ENCODE measurements around the genes RAB1B, RIN1 and ACTN3.

DNA sequence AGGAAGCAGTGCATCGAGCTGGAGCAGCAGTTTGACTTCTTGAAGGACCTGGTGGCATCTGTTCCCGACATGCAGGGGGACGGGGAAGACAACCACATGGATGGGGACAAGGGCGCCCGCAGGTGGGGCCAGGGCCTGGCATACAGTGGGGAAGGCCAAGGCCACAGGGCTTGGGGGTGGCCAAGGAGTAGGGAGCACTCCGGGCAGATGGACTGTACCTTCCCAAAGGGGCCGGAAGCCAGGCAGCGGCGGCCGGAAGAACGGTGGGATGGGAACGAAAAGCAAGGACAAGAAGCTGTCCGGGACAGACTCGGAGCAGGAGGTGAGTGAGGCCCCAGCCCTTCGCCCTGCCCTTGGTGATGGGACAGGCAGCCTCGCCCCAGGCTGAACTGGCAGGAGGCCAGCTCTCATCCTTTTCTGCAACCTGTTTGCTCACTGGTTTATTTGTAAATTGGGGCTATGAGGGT lies 1.1 kb downstream of the DRAP1 start:
- PRO-cap: no peak
- RAMPAGE, long total RNA: no peak

DNA sequence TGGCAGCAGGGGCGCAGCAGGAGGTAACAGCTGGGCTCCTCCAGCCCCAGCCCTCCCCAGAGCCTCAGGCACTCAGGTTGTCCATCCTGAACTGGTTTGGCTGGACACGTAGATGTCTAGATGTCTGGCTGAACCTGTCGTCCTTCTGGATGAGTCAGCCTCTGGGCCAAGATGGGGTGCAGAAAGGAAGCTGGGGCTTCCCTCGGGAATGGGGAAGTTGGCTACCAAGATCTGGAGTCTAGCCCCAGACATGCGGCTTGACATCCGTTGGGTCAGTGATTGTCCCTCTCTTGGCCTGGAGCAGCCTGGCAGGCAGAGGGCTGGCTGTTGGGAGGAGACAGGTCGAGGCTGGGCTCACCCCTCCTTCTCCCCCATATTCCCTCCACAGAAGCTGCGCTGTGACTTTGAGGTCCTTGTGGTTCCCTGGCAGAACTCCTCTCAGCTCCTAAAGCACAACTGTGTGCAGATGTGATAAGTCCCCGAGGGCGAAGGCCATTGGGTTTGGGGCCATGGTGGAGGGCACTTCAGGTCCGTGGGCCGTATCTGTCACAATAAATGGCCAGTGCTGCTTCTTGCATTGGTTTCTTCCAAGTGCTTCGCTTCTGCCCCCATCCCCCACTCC lies 1.2 kb downstream of the CST6 start:
- PRO-cap: no peak
- RAMPAGE, long total RNA: no peak

DNA sequence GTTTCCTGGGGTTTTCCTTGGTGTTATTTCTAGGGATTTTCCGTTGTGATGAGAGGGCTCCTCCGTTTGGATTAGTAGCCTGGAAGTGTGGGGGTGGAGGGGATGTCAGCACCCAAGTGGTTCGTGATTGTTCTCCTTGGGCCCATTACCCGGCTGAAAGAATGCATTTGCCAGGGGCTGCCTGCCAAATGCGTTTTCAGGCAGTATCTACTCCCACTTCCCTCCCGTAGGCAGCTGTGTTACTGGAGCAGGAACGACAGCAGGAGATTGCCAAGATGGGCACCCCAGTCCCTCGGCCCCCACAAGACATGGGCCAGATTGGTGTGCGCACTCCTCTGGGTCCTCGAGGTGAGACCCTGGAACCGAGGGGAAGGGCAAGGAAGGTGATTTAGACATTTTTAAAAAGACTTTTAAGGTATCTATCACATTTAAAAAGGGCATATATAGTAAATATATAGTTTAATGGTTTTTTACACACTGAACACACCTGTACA lies 4.5 kb downstream of the SF3B2 start:
- PRO-cap: no peak
- RAMPAGE, long total RNA: no peak

DNA sequence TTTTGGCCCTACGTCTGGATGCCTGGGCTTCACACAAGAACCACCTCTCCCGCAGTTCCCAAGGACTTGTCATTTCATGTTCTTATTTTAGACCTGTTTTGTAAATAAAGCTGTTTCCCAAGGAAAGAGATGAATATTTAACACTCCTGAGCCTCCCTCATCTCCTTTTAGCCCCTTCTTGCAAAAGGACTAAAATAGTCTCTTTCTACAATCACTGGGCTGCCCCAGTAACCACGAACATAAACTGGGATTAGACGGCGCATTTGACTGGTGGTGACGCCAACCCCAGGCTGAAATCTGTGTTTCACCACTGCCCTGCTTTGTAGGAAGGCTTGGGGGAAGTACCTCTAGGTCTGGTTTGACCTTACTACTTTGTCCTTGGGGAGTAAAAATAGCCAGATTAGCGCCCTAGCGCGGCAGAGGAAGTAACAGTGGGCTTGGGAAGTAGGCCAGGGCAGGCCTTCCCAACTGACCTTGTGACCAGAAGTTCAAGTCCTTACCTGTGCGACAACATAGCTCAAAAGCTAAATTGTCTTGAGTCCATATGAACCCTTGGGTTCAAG lies 1.2 kb upstream of the PACS1 start:
- PRO-cap: no peak
- RAMPAGE, long total RNA: no peak

- PRO-cap: no peak
- RAMPAGE, long total RNA: no peak
Measured at GRCh38 chr11:66137336-66137733, 67.3 kb downstream of the PACS1 start.

GRCh38 chr11:66246910-66247229 lies 10.6 kb upstream of the KLC2 start:
- PRO-cap: no peak
- RAMPAGE, long total RNA: no peak

DNA sequence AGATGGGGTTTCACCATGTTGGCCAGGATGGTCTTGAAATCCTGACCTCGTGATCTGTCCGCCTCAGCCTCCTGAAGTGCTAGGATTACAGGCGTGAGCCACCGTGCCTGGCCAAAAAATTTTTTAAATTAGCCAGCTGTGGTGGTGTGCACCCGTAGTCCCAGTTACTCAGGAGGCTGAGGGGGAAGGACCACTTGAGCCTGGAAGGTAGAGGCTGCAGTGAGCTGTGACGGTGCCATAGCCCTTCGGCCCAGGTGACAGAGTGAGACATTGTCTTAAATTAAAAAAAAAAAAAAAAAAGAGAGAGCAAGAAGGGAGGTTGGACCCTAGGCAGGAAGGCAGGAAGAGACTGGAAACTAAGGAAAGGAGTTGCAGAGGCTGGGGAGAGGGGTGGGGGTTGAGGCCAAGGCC lies 3.3 kb downstream of the KLC2 start:
- PRO-cap: no peak
- RAMPAGE, long total RNA: no peak

DNA sequence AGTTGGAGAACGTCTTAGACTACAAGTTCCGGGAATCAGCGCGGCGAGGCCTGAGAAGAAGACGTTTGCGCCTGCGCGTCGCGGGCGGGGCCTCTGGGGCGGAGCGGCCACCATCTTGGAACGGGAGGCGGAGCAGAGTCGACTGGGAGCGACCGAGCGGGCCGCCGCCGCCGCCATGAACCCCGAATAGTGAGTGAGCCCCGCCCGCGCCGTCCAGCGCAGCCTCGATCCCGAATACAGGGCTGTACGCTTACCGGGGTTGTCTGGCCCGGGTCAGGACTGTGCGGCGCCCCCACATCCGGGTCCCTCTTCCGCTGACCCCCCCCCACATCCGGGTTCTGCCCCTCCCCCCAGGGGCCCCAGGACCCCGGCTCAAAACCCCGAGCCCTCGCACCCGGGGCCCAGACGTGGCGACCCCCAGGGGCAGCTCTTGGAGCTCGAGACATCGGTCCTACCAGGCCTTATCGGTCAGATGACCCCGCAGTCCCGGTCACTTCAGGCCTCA lies at the start of gene RAB1B:
RAB1B (plus strand) TSS at position 135 of the 505 bp plus-strand sequence.
- PRO-cap: bidirectional peak, plus-strand start at position 135 of the sequence, minus-strand start outside the sequence
- RAMPAGE, long total RNA: start-site peak on the plus strand centred at position 125 of the sequence, 41 bp wide, 492 and 415 reads in 2 replicates

DNA sequence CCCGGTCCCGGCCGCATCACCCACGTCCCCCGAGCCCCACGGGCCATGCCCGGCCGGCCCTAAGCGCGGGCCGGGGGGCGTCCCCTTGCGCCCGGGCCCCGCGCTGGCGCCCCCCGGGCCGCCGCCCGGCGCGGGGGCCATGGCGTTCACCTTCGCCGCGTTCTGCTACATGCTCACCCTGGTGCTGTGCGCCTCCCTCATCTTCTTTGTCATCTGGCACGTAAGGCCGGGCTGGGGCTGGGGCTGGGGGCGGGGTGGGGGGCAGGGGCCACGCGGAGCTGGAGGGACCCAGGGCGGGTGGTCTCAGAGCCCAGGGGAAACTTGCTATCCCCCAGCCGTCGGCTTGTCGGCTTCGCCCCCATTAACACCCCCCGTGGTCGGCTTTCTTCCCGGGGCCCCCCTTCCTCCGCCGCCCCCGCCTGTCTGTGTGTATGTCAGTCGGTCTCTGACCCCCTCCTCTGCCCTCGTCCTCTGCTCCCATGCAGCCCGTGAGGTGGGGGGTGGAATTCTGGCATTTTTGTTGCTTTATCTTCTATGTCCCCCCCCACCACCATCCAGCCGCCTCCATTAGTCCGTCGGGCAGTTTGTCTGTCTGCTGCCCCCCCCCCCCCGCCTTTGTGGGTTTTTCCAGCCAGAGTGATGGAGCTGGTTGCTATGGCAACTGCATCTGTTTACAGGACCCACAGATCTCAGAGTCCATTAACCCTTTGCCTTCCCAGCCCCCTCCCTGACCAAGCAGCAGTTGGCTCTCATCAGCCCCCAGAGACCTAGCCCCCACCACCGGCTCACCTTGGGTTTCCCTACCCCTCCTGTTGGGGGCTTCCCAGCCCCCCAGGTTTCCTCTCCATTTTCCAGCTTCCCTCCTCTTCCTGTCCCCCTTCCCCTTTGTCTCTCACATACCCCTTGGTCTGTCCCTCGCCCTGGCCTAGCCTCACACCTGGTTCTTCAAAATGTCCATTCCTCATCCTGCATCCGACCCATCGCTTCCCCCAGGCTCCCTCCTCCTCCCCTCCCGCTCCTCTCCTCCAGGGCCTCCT lies 661 bp downstream of the CNIH2 start:
- PRO-cap: no peak
- RAMPAGE, long total RNA: no peak

DNA sequence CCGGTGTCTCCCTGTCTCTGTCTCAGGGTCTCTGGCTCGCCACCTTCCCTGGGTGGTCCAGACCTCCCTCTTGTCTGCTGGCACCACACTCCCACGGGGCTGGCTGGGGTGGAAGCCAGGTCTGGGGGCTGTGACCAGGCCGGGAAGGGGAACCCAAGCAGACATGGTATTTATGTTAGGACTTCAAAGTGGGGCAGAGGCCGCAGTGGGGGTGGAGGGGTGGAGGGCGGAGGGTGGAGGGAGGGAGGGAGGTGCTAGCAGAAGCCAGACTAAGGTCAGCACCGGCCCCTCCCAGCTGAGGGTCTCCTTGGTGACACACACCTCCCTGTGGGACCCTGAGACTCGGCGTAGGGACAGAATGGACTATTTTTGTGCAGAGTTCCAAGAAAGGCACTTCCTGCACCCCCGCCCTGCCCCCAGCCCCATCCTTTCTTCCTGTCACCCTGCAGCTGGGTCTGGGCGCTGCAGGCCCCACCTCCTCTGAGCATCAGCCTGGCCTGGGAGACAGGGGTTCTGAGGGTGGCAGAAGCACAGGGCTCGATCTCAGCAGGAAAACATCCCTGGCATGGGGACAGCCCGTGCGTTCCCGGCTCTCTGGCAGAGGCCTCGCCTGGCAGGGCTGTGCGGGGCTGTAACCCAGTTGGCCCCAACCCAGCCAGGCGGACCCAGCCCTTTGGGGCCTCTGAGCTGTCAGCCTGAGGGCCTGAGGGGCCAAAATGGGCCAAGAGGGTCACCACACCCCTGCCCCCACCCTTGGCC lies 9.5 kb upstream of the CD248 start:
- PRO-cap: no peak
- RAMPAGE, long total RNA: no peak

DNA sequence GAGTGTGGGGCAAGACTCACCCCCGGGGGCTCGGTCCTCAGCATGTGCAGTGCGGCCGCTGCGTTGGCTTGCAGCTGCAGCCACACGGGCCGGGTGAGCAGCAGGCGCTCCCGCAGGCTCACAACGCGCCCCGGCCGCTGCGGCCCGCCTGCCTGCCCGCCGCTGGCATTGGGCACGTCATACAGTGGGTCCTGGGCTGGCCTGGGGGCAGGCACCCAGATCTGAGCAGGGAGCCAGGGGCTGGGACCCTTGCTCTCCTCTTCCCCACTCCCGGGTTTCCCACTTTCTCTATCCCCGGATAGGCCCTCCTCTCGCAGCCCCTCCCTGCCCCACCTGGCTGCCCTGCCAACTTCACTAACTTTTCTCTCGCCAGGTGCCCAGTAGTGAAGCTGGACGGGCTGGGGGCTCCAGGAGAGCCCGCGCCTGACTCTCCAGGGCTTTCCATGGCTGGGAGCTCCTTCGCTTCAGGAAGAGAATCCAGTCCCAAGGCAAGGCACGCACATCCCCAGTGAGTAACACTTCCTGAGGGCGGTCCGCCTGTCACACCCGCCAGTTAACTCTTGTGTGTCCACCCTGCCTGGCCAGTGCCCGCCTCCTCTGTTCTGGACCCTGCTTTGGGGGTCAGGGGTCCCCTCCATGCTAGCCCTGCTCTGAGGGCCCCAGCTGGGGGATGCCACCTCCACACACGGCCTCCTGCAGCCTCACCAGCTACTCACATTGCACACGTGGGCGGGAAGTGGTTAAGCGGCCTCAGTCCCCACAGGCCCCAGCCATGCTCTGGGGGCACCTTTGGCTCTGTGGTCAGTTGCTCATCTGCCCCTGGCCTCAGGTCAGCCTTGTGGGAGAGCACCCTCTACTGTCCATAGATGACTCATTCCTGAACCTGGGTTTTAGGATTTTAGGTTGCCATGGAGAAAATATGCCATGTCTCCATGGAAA lies at the start of gene RIN1:
RIN1 (minus strand) TSS at position 477 of the 939 bp plus-strand sequence.
- PRO-cap: unidirectional peak, minus-strand start at position 445 of the sequence
- RAMPAGE, long total RNA: no peak

DNA sequence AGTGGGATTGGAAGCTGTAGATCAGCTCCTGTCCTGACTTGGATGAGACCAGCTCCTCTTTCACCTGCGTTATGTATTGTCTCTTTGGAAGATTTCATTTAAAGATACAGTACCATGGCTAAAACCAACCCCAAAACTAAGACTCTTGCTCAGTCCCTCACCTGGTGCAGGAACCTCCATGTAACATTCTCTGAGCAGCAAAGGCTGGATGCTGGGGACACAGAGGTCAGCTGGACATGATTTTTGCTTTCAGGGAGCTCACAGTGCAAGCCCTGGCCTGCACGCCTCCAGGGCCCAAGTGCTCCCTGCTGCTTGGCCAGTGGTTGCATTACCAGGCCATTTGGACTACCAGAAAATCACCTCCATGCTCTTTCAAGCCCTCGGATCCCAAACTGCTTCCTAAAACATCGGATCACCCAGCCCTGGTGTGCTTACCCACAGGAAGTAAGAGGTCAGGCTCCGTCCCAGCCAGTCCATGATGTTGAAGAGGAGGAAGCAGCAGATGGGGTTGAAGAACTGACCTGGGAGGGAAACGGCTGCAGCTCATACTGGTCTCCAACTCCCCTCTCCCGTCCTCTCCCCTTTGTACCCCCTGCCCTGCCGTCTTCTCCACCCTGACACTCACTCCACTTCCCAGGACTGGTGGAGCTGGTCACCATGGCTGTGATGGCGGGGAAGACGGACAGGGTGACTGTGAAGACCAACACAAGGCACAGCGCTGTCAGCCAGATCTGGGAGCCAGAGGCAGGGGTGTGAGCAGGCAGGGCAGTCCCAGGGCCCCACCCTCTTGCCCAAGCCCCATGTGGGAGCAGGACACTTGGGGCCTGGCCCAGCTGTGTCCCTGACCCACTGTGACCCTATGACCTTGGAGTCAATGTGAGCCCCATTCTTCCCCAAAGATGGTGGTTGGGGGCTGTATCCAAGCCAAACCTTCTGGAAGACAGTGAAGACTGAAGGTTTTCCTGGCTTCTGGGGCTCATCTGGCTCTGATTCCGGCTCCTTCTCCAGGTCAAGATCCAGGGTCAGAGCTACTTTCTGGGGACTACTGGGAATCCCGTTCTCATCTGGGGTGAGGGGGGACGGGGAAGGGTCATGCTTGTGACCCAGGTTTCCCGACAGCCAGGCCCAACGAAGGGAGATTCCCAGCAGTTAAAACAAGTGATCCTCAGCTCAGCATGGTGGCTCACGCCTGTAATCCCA lies 5.7 kb downstream of the SLC29A2 start:
- PRO-cap: no peak
- RAMPAGE, long total RNA: no peak

DNA sequence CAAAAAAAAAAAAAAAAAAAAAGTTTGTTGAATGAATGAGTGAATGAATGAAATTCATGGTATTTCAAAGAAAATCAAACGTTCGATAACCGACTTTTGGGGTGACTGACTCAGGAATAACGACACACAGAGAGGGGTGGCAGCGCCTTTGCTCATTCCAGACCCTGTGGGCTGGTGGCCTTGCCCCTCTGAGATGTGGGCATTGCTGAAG lies 797 bp downstream of the SLC29A2 start:
- PRO-cap: no peak
- RAMPAGE, long total RNA: no peak

DNA sequence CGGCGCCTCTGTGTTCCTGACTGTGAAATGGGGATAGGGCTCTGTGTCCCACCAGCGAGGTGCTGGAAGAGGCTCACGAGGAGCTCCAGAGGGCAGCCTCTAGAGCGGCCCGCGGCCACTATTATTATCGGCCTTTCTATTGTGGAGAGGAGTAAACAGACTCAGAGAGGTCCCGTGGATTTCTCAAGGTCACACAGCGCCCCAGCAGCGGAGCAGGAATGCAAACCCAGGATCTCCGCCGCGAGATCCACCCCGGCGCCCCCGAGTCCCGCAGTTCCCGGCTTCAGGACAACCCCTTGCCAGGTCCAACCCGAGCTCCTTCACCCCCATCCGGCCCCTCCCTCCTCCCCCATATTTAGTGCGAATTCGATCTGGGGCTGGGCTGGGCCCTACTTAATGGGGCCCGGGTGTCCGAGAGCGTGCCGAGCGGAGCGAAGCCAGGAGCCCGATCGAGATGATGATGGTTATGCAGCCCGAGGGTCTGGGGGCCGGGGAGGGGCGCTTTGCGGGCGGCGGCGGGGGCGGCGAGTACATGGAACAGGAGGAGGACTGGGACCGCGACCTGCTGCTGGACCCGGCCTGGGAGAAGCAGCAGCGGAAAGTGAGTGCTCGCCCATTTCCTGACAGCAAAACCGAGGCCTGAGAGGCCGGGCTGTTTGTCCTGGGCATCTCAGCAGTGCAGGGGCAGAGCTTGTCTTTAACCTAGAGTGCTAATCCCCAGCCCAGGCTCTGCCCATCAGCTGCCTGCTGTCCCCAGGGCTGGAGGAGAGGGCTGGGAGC lies at the start of gene ACTN3:
ACTN3 (plus strand) TSS at position 420 of the 780 bp plus-strand sequence.
- PRO-cap: bidirectional peak, plus-strand start at position 420 of the sequence, minus-strand start at position 285 of the sequence
- RAMPAGE, long total RNA: no peak

DNA sequence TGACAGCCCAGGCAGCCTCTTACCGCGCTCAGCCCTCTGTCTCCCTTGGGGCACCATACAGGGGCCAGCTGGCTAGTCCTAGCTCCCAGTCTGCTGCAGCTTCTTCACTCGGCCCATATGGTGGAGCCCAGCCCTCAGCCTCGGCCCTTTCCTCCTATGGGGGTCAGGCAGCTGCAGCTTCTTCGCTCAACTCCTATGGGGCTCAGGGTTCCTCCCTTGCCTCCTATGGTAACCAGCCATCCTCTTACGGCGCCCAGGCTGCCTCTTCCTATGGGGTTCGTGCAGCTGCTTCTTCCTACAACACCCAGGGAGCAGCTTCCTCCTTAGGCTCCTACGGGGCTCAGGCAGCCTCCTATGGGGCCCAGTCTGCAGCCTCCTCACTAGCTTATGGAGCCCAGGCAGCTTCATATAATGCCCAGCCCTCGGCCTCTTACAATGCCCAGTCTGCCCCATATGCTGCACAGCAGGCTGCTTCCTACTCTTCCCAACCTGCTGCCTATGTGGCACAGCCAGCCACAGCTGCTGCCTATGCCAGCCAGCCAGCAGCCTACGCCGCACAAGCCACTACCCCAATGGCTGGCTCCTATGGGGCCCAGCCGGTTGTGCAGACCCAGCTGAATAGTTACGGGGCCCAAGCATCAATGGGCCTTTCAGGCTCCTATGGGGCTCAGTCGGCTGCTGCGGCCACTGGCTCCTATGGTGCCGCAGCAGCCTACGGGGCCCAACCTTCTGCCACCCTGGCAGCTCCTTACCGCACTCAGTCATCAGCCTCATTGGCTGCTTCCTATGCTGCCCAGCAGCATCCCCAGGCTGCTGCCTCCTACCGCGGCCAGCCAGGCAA lies 8.5 kb downstream of the RBM14 start:
- PRO-cap: no peak
- RAMPAGE, long total RNA: no peak

- PRO-cap: no peak
- RAMPAGE, long total RNA: no peak
Measured at GRCh38 chr11:66632814-66633417, 5.6 kb upstream of the RBM4 start.

- PRO-cap: no peak
- RAMPAGE, long total RNA: no peak
Measured at GRCh38 chr11:66641866-66642168, 3.3 kb downstream of the RBM4 start.

DNA sequence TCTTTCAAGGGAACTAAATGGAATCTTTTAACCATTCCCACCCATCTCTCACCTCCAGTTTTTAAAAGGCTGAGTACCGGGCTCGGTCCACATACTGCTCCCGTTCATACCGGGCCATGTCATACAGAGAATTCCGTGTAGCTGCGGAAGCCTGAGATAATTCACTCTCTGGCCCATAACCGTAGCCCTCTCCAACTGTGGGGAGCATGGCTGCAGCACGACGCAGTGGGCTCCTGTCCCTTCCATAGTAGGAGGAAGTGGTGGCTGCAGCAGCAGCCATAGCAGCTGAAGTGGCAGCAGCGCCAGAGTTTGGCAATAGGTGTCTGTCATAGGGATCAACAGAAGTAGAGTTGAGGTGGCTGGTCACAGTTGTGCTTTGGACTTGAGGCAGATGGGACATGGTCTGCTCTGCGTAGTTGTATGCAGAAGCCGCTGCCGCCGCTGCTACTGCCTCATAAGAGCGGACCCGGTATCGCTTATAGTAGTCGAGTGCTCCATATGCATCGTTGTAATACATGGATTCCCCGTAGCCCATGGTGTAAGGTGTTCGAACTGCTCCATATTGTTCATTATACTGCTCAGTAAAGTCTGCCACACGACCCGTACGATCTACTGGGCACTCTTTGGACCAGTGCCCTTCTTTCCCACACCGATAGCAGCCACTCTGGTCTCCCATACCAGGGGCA lies 9.0 kb downstream of the RBM4B start:
- PRO-cap: no peak
- RAMPAGE, long total RNA: no peak

- PRO-cap: no peak
- RAMPAGE, long total RNA: no peak
Measured at GRCh38 chr11:66704656-66705545, 24.1 kb downstream of the SPTBN2 start.

GRCh38 chr11:66718210-66719414 lies 10.4 kb downstream of the SPTBN2 start:
- PRO-cap: no peak
- RAMPAGE, long total RNA: no peak